Measurements from ENCODE around the genes TSPO2, TREML4 and MDFI.

DNA sequence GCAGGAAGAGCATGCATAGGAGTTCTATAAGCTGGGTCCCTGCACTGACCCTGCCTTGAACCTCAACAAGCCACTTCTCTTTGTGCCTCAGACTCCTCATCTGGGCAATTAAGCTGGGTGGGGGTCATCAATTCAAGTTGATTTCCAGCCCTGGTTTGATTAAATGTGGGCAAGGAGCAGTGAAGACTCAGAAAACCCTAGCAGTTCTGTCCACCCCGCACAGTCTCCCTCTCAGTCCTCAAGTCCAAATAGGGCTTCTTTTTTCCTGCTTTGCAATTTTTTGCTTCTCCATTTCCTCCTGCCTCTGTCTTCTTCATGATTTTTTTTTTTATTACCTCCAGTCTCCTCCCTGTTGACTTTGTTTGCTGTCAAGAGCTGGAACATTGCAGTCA lies 142.6 kb downstream of the LRFN2 start:
- PRO-cap: no peak
- RRBS: no CpG with 5 or more reads among the region's 1 CpG

DNA sequence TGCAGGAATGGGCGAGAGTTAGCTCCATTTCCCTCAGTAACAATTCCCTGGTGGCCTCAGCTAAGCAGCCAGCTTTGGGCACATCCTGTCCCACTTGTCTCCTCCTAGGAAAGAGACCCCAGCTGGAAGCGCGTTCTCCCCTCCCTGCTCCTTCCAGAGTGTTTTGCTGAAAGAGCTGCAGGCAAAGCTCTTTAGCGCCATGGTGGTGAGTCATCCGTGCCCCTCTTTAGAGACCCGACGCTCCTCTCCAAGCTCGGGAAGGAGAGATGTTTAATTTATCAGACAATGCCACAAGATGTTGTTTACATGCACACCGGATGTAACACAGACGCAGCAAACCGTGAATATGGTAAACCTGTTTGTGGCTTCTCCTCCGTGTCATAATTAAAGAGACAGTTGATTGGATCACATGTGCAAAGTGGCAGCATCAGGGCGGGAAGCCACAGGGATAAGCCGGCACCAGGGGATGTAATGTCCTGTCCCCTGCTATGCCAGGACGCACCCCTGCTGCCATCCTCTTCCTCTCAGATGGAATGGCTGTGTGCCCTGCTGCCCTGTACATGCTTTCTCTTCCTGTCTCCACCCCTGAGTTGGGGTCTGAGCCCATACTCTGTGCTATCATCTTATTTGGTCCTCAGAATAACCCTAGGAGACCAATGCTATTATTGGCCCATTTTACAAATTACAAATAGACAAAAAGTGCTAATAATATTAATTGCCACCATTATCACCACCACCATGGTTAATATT lies 109.4 kb downstream of the LRFN2 start:
- PRO-cap: no peak
- RRBS: no CpG with 5 or more reads among the region's 15 CpGs

- PRO-cap: no peak
- RRBS: no CpG with 5 or more reads among the region's 11 CpGs
Measured at GRCh38 chr6:40755313-40755640, 168.1 kb upstream of the LRFN2 start.

GRCh38 chr6:41042047-41042619 lies at the start of gene TSPO2:
Gene TSPO2, plus strand, starts transcription at chr6:41042467.
- PRO-cap: no peak
- RRBS: no CpG with 5 or more reads among the region's 5 CpGs

DNA sequence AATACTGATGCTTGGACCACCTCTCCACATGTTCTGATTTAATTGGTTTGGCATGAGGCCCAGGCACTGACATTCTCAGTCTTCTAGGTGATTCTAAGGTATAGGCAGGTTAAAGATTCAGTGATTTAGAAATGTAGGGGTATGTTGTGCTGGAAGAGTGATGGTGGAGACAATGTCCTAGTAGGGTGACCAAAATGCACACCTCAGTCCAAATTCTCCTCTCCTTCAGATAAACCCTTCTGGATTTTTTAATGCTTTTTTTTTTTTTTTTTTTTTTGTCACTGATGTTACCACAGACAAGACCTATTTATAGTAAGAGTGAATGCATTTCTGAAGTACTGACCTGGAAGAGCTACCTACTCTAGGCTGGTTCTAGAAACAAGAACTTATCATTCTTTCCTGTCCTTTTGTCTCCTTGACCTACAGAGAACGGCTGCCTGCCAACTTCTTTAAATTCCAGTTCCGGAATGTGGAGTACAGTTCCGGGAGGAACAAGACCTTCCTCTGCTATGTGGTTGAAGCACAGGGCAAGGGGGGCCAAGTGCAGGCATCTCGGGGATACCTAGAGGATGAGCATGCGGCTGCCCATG lies 8.0 kb downstream of the APOBEC2 start:
- PRO-cap: no peak
- RRBS: no CpG with 5 or more reads among the region's 5 CpGs

- PRO-cap: bidirectional peak, plus-strand start at chr6:41071965, minus-strand start at chr6:41071885
- RRBS: no CpG with 5 or more reads among the region's 25 CpGs
Measured at GRCh38 chr6:41071767-41072180, 382 bp downstream of the OARD1 start.

DNA sequence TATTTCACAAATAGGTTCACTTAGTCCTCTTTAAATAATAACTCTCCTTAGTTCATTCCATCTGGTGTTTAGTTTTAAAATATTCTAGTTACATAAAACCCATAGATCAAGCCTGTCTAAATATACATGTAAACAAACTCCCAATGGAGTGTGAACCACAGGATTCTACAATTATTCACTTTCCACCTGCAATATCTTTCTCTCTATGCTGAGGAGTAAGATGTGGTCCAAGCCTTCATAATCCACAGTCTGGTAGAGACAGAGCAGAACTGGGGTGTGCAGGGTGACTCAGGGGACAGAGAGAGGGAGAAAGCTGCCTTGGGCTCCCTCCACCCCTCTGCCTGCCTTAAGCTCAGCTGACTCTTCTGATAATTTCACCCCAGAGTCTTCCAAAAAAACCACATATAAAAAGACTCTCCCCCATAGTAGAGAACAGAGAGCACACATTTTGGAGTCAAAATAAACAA lies 1.6 kb downstream of the TREML2 start:
- PRO-cap: no peak

DNA sequence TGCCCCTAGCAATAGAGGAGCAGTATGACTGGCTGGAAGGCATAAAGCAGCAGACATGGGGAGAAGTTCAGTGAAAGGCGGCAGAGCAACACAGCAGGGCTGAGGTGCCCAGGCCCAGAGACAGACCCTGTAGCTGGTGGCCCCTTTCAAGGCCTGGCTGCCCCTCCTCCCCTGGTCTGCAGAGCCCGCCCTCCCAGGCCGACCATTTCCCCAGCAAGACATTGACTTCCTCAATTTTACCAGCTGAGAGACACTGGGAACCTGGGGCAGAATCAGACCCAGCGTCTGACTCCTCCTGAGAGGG lies at the start of gene TREML4:
TSS of gene TREML4 (plus strand) at position 275 of the 304 bp plus-strand sequence.
- PRO-cap: no peak
- RRBS: no CpG with 5 or more reads among the region's 4 CpGs

DNA sequence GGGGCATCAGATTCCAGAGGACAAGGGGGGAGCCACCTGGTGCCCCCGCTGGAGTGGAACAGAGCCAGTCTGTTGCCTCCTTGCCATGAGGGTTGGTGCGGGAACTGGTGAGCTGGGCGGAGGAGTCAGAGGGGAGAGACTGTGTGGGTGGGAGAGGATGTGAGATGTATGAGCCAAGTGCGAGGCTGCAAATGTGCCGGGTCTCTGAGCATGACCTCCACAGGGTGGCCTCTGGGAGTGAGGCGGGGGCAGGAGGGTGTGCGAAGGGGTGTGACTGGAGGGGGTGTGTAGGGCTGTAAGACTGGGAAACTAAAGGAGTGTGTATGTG lies 14.0 kb upstream of the FOXP4 start:
- PRO-cap: no peak
- RRBS: no CpG with 5 or more reads among the region's 7 CpGs

GRCh38 chr6:41584591-41585371 lies 38.6 kb downstream of the FOXP4 start:
- PRO-cap: bidirectional peak, plus-strand start at chr6:41585184, minus-strand start at chr6:41584899
- RRBS: no CpG with 5 or more reads among the region's 12 CpGs

- PRO-cap: no peak
- RRBS: 94% methylated on average over 42 of the region's 82 CpGs
Measured at GRCh38 chr6:41638069-41638942, at the start of gene MDFI. Gene MDFI, plus strand, starts transcription at chr6:41638468.

GRCh38 chr6:41653251-41653866 lies 15.1 kb downstream of the MDFI start:
- PRO-cap: no peak
- RRBS: no CpG with 5 or more reads among the region's 22 CpGs

DNA sequence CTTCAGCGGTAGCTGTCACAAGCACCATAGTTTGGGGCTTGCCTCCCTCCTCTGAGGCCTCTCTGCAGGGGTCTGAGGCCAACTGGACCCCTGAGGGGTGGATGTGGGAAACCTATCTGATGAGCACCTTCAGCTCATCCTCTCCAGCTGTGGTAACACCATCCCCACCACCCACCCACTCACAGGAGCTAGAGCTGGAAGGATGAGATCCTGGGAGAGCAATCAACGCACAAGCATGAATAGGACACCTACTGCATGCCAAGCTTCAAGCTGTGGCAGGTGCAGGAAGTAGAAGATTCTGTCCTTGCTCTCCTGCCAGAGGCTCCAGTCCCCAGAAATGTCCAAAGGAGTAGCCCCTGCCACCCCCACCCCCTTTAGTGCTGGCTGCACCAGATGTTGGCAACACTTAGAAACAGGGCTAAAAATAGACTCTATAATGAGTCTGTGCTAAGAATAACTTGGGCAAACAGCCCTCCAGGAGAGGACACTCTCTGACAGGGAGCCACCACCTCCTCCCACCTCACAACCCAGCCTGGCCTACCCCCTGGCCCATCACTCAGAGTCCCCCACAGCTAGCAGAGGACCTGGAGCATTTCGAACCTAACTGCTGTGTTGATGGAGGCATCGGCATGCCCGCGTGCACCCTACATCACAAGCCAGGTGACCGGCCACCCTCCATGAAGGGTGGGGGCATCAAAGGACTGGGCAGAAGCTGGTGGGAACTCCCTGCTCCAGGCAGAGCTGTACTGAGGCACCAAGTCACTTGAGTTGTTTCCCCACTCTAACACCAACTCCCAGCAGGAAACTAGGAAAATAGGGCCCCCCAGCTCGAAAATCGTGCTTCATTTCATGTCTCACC lies 18.9 kb downstream of the TFEB start:
- PRO-cap: no peak
- RRBS: no CpG with 5 or more reads among the region's 9 CpGs

DNA sequence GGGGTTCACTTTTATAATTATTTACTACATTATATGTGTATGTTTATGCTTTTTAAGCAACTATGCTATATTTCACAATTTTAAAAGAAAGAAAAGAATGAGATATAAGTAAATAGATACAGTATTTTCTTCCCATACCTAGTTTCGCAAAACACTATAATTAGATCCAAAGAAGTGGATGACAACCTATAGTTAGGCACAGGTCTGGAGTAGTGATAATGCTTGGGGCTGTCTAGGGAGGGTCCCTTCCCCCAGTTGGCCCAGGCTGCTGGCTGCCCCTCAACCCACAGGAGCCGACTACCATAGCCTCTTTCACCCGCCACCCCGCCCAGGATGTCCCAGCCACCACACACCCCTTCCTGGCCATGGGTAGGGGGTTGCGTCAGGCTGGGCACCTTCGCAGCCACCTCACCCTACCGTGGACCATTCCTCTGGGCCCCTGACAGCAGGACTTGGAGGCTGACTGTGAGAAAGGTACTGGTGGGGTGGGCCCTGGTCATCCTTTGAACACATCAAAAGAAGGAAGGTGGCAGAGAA lies 8.6 kb downstream of the TFEB start:
- PRO-cap: no peak
- RRBS: no CpG with 5 or more reads among the region's 7 CpGs

DNA sequence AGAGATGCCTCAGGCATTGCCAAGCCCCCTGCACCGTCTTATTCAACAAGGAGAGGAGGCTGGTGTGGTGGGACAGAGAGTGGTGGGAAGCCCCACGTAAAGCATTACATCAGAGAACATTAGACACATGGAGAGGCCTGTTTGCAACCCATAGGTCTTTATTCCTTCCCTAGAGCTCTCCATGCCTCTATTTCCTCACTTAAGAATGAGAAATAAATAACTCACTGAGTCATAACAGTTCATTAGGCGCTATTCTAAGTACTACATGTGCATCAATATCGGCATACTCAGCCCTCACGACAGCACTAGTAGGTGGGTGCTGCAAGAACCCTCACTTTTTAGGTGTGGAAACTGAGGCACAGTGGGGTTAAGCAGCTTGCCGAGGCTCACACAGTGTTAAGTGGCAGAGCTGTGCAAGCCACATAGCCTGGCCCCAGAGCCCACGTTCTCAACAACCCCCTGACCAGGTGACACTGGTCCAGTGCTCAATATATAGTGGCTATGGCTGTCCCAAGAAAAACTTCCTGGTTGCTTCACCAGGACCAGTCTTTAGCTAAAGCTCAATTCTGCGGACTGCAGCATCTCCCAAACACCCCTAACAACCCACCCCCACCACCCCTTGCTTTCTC lies 4.4 kb downstream of the TFEB start:
- PRO-cap: no peak
- RRBS: no CpG with 5 or more reads among the region's 8 CpGs

DNA sequence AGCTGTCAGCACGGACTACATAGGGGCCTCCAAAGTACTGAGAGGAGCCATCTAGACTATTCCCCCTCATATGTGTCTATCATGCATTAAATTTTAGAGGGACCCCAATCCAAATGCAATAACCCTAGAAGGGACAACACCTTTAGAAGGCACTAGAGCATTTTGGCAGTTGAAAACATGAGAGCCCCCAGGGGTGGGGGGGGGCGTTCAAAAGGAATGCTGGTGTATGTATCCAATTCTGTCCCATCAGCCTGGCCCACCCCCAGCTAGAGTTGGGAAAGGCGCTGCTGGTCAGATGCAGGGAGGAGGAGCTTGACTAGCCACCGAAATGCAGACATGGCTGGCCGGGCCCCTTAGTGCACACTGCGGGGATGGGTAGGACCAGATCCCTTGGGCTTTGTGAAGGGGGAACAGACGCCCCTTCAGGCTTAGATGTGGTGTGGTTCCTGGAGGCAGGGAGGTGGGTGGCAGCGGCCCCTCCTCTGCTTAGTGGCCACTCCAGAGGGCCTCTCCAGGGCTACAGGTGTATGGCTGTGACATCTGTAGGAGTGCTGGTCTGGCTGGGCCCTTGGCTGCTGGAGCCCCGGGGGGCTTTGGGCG lies 6.1 kb downstream of the CCND3 start:
- PRO-cap: no peak
- RRBS: no CpG with 5 or more reads among the region's 10 CpGs

DNA sequence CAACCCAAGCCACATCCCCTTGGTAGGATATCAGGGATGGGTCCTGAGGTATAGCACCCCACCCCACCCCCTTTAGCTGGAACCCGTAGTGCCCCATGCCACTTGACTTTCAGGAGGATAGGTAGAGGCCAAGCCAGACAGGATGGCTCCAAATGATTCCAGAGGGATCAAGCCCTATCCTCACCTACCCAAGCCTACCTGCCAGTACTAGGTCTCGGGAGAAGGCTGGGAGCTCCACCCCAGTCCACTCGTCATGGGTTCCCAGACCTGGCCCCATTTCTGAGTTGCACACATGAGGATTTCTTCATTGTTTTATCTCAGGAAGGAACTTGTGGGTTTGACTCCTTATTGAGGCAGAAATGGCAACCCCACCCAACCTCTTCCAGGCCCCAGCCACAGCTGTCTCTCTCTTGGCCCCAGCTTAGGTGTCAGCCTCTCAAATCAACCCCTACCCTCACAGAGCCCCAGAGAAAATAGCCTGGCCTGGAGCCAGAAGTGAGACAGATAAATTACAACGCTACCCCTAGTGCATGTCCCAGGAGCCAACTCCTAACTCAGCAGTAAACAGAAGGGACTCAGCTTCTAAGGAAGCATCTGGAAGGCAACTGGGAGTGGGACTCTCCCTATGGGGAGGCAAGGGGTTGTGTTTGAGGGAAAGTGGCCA lies 3.5 kb downstream of the CCND3 start:
- PRO-cap: no peak
- RRBS: no CpG with 5 or more reads among the region's 4 CpGs

- PRO-cap: no peak
- RRBS: no CpG with 5 or more reads among the region's 1 CpG
Measured at GRCh38 chr6:42092822-42093346, 42.6 kb downstream of the TAF8 start.

GRCh38 chr6:42099097-42099525 lies 43.3 kb downstream of the C6orf132 start:
- PRO-cap: no peak
- RRBS: no CpG with 5 or more reads among the region's 5 CpGs

DNA sequence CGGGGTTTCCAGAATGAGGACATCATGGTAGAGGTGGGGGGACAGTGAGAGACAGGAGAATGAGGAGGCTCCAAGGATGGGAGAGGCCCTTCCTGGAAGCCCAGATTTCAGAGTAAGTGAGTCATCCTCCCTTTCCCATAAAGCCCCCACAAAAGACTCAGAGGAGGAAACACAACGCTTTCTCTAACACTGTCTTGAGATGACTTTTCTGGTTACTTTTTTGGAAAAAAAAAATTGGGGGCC lies 41.9 kb downstream of the C6orf132 start:
- PRO-cap: no peak
- RRBS: no CpG with 5 or more reads among the region's 2 CpGs

All from Caco-2 (cell line).